Mesangial cell (primary cell): ENCODE measurements around a stretch of chr20.

GRCh38 chr20:51512578-51513294 lies 29.8 kb downstream of the NFATC2 start:
- RAMPAGE, long total RNA: no peak

GRCh38 chr20:51523908-51524383 lies 18.6 kb downstream of the NFATC2 start:
- RAMPAGE, long total RNA: no peak

- RAMPAGE, long total RNA: no peak
Measured at GRCh38 chr20:51525169-51525548, 17.4 kb downstream of the NFATC2 start.

DNA sequence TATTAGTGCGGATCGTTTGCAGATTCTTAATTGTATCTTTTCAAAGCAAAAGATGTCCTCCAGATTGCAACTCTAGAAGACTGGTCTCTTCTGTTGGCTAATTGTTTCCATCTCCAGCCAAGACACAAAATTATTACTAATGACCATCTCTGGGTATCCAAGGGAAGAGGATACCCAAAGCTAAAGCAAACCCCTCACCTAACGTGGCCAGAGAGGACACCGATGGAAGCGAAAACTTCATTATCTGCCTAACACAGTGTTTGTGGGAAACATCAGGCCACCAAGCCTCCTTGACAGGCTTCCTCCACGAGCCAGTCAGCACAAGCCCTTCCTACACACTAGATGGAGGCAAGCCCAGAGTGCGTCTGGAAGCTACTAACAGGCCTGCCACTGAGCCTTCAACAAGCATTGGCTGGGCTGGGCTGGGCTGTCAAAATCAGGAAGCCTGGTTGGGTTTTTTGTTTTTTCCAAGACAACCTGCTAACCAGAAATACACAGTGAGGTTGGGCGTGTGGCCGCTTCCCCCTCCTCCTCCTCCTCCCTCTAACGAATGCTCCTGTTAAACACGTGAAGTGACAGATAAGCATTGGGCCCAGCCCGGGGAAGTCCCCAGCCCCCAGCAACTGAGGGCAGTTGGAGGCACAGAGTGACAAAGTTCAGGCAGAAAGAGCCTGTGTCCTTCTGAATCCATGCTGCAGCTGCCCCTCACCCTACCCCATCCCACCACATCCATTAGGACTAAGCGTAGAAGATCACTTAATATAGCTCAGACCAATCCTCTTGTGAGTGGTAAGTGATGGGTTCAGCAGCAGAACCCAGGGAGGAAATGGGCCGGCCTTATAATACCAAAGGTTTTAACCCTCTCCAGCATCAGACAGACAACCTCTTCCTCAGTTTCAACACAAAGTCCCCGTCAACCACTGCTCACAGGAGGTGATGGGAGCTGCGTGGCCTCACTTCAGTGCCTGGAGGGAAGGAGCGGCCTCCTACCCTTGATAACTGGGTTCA lies 1.3 kb downstream of the NFATC2 start:
- RAMPAGE, long total RNA: no peak

GRCh38 chr20:51563762-51564537 lies 21.4 kb upstream of the NFATC2 start:
- RAMPAGE, long total RNA: no peak

GRCh38 chr20:51751979-51752888 lies 16.0 kb downstream of the ATP9A start:
- RAMPAGE, long total RNA: no peak

GRCh38 chr20:51757142-51757578 lies 11.0 kb downstream of the ATP9A start:
- RAMPAGE, long total RNA: no peak

- RAMPAGE, long total RNA: no peak
Measured at GRCh38 chr20:52005982-52006207, 185.7 kb downstream of the ZFP64 start.

DNA sequence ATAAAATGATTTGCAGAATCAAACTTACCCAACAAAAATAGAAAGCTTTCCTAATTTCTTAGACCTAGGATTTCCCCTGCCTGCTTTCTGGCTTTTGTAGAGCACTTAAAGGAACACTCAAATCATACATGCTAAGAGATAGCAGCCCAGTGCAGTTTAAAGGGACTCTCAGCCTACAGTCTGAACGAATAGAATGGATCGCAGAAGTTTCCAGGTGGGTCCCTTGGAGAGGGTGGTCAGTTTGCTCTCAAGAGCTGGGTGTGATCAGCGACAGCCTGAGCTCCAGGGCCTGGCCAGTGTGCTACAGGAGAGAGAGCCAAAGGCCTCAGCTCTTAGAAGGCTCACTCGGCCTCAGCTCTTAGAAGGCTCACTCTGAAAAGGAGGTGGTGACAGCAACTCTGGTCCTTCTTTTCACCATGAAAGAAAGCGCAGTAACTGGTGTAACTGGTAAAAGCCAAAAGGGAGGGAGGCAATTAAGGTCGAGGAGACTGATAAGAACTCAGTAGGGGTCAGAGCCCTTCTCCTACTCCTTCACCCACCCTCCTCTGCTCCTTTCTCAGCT lies 142.4 kb downstream of the ZFP64 start:
- RAMPAGE, long total RNA: no peak

DNA sequence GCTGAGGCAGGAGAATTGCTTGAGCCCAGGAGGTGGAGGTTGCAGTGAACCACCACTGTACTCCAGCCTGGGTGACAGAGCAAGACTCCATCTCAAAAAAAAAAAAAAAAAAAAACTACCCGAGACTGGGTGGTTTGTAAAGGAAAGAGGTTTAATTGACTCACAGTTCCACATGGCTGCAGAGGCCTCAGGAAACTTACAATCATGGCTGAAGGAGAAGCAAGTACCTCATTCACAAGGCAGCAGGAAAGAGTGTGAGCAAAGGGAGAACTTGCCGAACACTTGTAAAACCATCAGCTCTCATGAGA lies 30.6 kb upstream of the ZFP64 start:
- RAMPAGE, long total RNA: no peak

GRCh38 chr20:52492870-52494049 lies 301.7 kb upstream of the ZFP64 start:
- RAMPAGE, long total RNA: no peak

DNA sequence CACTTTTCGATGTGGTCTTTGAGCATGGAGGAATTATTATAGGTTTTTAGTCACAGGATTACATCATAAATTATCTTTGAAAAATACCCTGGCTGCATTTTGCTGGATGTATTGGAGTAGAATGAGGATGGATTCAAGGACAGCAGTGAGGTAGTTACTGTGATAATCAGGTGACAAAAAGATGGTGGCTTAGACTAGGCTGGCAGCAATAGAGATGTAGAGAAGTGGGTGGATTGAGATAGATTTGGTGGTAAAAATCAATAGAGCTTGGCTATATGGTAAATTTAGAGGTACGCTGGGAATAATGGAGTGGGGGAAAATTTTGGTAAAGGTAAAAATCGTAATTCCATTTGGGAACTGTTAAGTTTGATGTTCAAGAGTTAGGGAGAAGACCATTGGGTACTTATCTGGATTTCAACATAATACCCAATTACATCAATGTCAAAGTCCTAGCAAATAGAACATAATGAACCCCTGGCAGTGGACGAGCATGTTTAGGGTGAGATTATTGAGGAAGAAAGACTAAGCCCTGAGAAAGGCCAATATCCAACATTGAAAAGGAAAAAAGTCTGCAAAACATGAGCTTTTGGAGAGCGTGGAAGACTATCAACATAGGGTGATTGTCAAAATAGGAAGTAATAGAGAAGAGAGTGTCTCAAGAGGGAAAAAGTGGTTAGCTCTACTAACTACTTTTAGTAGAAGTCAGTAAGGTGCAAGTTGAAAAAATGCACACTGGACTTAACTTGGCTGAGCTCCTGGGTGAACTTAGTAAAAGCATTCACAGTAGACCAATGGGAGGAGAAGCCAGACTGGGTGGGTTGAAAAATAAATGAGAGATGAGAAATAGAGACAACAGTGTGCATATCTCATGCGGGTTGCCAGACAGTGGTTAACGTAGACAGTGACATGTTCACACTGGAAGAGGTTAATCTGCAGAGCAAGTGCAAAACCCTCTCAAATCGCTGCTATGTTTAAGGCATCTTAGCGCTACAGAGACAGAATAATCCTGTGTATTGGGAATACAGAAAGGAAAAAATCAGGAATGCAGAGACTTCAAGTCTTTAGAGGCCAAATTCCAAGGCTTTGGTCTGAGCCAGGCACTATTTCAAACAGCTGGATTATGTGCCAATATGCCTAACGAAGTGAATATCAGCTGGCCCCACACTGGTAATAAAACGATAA lies 106.7 kb downstream of the TSHZ2 start:
- RAMPAGE, long total RNA: no peak

- RAMPAGE, long total RNA: no peak
Measured at GRCh38 chr20:53576672-53577514, 16.7 kb downstream of the ZNF217 start.

DNA sequence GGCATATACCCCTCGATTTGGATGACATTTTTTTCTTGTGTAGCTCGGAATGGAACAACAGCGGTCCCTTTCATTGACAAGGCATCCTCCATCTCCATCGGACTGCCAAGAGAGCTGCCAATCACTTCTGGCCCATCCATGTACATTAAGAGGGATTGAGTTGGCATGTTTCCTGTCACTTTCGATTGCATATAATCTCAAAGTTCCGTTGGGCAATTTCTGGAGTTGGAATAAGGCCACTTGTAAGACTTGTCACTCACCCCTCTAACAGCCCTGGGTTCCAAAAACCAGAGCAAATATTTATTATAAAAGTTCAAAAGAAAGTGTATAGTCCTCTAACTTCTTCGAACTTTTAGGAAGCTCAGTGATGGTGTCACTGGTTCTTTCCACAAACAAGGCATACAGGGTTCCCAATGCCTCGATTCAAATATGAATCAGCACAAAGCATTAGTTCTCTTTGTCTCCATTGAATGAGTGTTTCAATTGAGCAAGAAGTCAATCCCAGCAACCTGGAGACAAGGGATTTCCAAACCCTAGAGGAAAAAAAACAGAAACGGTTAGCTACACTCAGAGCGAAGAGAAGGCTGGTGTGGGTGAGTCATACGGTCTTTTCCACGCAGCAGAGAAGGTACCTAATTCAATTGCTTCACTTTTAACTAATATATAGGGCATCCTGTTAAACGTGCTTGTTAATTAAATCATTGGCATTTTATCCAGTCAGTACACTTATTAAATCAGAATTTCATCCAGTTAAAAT lies 10.8 kb downstream of the ZNF217 start:
- RAMPAGE, long total RNA: no peak

DNA sequence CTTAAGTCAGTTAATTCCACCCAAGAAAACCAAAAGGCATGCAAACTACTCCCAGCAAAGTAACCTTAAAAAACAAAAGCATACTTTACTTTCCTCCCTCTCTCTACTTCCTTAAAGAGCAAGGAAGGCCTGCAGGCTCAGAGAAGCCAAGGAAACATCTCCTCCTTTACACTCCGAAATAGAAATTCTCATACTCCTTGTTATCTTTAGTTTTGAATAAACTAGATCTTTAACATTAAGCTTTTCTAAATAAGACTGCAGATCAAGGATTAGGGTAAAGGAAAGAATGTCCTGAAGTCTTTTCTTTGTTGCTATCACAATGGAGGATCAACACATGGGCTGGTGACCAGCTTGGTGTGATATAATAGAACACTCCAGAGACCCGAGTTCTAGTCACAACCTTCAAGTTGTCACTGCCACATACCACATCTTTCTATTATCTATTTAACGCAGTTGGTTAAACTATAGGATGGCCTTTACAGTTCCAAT lies 9.4 kb downstream of the ZNF217 start:
- RAMPAGE, long total RNA: no peak

DNA sequence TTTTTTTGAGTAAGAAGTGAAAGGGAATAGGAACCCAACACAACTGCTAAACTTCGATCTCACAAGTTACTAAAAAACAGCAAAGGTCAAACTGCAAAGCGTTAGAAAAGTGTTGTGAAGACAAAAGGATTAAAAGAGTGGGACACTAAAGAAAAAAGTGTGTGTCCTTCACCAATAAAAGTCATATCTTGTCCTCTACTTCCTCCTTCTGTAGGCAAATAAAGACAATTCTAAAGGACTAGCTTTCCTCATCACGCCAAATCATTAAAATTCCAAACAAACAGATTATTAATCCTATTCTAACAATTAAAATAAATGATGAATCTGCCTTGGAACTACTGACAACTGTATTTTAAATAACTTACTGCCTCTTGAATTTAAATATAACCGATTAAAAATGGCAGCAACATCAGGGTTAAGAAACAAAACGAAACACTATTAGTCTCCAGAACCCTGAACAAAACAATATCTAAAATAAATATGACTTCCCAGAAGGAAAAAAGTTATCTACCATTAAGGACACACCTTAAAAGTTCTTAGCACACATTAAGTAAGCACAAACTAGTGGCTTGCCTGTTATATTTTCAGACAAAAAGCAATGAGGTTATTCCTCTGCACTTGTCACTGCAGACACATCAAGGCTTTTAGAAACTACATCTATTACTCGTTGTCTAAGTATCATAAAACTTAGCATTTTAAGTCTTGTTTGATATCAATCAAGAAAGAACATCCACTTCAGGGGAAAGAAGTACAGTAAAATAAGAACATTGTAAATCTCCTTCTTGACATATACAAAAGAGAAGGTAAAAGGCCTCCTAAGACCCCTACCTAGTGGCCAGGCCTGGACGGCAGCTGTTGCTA lies 2.3 kb downstream of the ZNF217 start:
- RAMPAGE, long total RNA: no peak

GRCh38 chr20:53609397-53610149 lies 15.9 kb upstream of the ZNF217 start:
- RAMPAGE, long total RNA: no peak

DNA sequence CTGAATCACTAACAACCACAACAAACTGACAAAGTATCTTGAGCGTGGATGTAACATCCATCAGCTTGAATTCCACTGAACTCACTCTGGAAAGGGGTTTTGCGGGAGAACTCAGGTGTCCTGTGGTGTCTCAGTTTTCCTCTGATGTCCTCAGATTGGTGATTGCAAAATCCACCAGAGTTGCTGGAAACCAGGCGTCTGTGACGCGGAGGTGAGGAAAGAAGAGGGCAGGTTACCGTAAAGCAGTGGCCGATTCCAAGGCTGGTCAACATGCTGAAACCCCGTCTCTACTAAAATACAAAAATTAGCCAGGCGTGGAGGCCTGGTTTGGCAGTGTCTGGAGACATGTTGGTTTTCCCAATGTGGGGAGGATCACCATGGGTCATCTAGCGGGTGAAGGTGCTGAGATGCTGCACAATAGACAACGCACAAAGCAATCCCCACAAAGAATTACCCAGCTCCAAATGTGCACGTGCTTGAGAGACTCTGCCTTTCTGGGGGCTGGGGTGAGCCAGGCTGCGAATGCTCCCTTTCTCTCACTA lies 119.0 kb upstream of the ZNF217 start:
- RAMPAGE, long total RNA: no peak

GRCh38 chr20:53718132-53718732 lies 124.6 kb upstream of the ZNF217 start:
- RAMPAGE, long total RNA: no peak

GRCh38 chr20:53729488-53730143 lies 136.0 kb upstream of the ZNF217 start:
- RAMPAGE, long total RNA: no peak